A375 (cell line): ENCODE data around the genes SIGMAR1, VCP, STOML2 and SPAG8.

- RAMPAGE, long total RNA: no peak
Measured at GRCh38 chr9:34630347-34630655, 1.4 kb upstream of the ARID3C start.

DNA sequence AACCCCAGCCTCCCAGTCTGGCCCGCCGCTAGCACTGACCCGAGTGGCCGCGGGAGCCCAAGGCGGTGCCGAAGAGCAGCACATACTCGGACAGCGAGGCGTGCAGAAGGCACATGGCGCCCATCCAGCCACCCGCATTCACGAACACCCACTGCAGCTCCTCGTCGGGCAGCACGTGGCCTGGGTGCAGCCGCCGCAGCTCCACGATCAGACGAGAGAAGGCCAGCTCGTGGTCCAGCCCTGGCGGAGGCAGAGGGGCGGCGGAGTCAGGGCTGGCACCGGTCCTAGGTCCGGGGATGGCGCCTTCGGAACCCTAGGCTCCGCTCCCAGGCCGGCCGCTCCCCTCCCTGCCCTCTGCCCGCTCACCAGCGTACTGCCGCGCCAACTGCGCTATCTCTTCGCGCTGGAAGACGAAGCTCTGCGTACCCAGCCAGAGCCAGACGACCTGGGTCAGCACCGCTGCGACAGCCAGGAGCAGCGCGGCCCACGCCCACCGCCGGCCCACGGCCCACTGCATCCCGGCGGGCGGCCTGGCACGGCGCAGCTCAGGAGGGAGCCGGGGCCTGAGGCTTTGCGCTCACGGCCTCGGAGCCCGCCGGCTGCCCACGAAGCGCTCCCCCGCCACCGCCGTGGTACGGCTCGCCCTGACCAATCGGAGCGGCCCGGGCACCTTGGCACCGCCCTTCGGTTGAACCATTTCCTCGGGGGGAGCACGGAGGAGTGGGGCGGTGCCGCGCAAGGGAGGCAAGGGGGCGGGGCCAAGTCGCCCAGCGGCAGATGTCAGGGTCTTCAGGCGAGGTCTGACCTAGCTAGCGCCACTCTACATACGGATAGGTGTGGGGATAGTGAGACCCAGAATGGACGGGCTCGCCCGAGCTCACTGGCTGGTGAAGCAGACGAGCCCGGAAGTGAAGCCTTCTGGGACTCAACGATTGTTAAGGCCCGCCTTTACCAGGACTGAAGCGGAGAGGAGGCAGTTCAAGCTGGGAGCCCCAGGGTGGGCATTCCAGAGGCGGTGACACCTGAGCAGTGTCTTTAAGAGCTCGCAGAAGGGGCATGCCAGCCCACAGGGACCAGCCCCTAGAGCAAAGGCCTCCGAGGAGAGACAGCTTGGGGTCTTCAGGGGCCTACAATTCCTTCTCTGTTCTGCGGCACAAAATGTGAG, at the start of gene SIGMAR1:
TSS of gene SIGMAR1 (minus strand) at position 607 of the 1,165 bp plus-strand sequence.
- RAMPAGE, long total RNA: no peak

DNA sequence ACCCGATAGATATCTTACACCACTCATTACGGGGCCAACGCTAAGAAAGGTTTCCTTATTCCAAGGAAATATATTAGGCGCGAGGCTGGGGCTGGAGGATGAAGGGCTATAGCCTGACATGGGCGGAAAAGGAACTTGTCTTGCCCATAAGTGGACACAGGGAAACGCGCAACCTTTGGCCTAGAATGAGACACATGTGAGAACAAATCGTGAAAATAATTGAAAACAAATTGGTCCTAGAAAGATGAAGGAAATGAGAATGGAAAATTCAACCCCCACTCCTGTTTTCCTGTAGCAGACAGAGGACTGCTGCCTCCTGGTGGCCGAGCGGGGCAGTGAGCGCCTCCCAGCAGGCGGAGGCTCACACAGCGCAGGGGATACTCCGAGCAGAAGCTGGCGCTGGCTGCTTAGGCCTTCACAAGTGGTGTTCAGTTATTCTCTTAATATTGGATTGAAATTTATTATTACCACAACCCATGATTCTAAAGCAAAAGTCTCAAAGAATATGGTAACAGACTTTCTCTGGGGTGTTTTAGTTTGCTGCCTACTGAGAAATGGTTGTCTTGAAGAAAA, 7.9 kb downstream of the CCL21 start:
- RAMPAGE, long total RNA: no peak

GRCh38 chr9:34916979-34917238, 21.3 kb upstream of the FAM205C start:
- RAMPAGE, long total RNA: no peak

- RAMPAGE, long total RNA: no peak
Measured at GRCh38 chr9:35036048-35036766, 5.8 kb upstream of the C9orf131 start.

GRCh38 chr9:35072443-35073258, at the start of gene VCP:
Gene VCP, minus strand, starts transcription at chr9:35072625.
- RAMPAGE, long total RNA: no peak

DNA sequence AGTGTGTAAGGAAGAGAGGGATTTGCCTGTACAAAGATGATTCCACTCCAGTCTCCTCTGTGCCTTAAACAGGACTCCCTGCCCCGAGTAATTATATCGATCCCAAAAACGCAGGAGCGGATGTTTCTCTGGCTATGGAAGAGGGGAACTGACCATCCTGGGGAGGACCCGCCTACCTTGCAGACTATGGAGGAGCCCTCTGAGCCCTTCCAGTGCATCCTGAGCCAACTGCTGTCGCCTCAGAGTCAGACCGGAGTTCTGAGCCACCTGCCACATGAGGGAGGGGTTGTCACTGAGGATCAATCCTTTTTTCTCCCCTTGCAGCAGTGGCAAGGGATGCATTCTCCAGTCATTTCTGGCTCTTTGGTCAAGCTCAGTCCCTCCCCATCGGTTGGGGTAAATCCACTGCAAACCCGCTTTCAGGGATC, 753 bp downstream of the FANCG start:
- RAMPAGE, long total RNA: no peak

DNA sequence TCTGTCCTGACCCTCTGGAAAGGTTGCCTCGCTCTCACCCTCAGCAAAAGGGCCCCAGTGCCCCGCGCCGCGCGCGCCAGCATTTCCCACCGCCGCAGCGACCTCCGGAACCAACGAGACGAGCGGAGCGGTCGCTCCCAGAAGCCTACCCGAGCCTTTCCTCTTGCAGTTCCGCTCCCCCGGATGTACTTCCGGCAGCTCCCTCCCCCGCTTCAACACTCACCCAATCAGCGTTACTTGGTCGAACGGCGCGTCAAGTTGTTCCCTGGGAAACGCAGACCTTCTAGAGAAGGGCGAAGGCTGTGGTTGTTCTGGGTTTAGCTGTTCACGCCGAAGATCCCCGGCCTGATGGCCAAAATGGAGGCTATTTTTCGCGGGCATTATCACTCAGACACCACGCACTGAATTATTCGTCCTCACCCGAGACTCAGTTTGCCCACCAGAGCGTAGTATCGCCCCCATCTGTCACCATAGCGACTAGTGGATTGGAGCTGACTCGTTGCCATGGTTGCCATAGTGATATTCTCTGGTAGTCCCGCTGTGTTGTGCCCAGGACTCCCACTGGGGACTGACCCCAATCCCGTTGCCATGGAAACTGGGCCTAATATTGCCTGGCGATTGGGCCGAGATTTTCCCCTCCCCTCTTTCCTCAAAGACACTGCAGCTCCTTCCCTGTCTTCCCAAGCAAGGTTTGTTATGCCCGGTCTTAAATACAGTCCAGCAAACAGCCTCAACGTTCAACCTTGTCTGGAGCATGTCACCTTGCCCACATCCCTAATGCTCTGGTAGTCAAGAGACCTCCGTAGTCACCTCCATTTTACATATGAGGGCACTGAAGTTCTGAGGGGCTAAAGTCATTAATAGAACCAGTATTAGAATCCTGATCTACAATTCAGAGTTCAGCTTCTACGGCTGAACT, at the start of gene STOML2:
TSS of gene STOML2 (minus strand) at position 120 of the 919 bp plus-strand sequence.
- RAMPAGE, long total RNA: start-site peak on the minus strand centred at position 120 of the sequence, 53 bp wide, 384 and 57 reads in 2 replicates

DNA sequence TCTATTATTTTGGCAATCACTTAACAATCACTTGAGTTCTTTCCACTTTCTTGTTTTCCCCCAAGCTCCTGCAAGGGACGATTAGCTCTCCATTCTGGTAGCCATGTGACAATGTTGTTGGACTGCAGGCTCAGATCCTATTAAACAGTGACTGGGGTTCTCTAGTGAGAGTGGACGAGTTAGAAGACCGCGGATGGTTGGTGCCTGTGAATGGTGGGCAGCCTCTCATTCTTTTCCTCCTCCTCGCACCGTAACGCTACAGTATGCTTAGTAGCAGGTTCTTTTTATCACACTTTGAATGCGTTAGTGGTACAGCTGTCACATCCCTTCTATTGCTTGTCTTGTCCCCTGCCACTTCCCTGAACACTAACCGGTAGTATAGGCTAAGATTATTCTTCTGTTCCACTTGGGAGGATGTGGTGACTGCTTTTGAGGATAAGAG, 636 bp downstream of the UNC13B start:
- RAMPAGE, long total RNA: no peak

GRCh38 chr9:35186255-35186907, 24.6 kb downstream of the UNC13B start:
- RAMPAGE, long total RNA: no peak

- RAMPAGE, long total RNA: no peak
Measured at GRCh38 chr9:35257824-35258317, 96.1 kb downstream of the UNC13B start.

GRCh38 chr9:35516305-35516824, 26.5 kb downstream of the RUSC2 start:
- RAMPAGE, long total RNA: no peak

GRCh38 chr9:35562843-35563390, 761 bp downstream of the FAM166B start:
- RAMPAGE, long total RNA: no peak

GRCh38 chr9:35684219-35685209, 5.2 kb downstream of the TPM2 start:
- RAMPAGE, long total RNA: no peak

GRCh38 chr9:35739734-35740190, 7.3 kb downstream of the CREB3 start:
- RAMPAGE, long total RNA: no peak

DNA sequence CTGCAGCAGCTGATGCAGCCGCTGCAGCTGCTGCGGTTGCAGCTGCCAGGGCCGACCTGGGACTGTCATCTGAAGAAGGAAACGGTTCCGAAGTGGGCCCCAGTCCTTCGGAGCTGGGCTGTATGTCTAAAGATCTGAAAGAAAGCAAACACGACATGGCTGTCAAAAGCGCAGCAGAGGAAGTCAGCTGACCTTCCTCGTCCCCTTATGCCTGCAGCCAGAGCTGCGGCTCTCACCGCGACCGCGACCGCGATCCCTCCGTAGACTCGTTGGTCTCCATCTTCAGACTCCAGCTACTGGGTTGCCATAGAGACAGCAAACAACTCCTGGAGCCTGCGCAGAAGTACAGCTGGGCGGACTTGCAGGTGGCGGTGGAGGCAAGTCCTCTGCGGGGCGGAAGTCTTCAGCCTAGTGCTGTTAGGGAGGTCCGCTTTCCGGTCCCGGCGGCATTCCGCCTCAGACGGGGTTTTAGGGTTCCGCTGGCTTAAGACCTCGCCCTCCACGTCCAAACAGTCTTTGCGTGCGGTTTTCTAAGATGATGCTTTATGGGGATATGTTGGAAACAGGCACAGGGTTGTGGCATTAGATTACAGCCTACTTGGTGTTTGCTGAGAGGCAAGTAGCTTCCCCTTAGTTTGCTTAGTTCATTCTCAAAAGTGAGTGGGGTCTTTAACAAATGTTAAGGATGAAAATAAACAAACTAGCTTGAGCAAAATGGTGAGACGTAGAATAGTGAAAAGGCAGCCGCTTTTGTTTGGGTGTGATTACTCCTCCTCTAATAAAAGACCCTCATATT, at the start of gene SPAG8:
TSS of gene SPAG8 (minus strand) at position 395 of the 796 bp plus-strand sequence.
- RAMPAGE, long total RNA: no peak

GRCh38 chr9:35815535-35815871, 661 bp upstream of the HINT2 start:
- RAMPAGE, long total RNA: no peak

DNA sequence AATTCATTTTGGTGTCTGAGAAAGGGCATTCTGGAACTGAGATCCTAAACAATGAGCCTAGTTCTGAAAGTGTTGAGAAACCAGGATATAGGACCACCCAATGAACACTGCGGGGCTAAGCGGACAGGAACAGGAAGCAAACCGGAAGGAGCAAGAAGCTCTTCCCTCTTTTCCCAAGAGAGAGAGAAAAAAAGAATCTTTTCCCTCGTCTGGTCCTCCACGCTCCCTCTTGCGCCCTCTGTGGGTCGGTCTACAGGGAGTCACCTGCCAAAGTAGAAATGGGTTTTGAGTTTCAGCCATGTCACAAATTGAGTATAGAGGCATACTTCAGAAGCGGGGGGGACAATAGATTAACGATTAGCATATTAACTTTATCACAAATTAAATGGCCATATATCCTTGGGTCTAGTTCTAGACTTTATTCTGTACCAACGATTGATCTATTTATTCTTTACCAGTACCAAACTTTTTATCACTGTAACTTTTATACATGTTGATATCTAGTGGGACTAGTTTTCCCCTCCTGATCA, 12.2 kb downstream of the OR2S2 start:
- RAMPAGE, long total RNA: no peak

GRCh38 chr9:35971951-35972611, 14.1 kb upstream of the OR2S2 start:
- RAMPAGE, long total RNA: no peak

- RAMPAGE, long total RNA: no peak
Measured at GRCh38 chr9:36092543-36092928, 44.0 kb upstream of the GLIPR2 start.